Kidney epithelial cell (primary cell): Measurements from ENCODE around the genes TSPY9, RBMY1D, DAZ4 and CDY1.

DNA sequence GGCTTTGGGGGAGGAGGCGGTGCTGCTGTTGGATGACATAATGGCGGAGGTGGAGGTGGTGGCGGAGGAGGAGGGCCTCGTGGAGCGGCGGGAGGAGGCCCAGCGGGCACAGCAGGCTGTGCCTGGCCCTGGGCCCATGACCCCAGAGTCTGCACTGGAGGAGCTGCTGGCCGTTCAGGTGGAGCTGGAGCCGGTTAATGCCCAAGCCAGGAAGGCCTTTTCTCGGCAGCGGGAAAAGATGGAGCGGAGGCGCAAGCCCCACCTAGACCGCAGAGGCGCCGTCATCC, 359 bp downstream of the TSPY2 start:
- RAMPAGE, long total RNA, result no peak
- RRBS, result no CpG with 5 or more reads among the region's 16 CpGs

DNA sequence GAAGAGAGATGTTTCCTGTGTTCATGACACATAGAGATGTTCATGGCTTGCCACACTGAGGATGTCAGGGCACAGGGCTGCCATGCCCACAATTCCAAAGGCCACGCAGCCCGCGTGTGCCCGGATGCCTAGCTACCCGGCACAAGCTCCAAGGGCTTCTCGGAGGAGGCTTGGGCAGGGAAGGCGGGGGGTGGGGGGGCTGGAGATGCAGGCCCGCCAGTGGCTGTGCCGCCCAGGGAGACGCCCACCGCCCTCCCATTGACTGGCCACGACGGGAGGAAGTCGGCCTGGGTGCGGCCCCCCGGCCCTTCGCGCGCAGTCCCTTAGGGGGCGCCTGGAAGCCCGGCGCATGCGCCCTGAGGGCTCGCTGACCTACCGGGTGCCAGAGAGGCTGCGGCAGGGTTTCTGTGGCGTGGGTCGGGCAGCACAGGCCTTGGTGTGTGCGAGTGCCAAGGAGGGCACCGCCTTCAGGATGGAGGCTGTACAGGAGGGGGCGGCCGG, at the start of gene TSPY9:
Gene TSPY9 (plus strand): TSS at position 304 of the 501 bp plus-strand sequence.
- RAMPAGE, long total RNA, result no peak
- RRBS, result no CpG with 5 or more reads among the region's 32 CpGs

GRCh38 chrY:12918944-12919178, 14.2 kb downstream of the DDX3Y start:
- RAMPAGE, long total RNA, result no peak
- RRBS, result no CpG with 5 or more reads among the region's 2 CpGs

DNA sequence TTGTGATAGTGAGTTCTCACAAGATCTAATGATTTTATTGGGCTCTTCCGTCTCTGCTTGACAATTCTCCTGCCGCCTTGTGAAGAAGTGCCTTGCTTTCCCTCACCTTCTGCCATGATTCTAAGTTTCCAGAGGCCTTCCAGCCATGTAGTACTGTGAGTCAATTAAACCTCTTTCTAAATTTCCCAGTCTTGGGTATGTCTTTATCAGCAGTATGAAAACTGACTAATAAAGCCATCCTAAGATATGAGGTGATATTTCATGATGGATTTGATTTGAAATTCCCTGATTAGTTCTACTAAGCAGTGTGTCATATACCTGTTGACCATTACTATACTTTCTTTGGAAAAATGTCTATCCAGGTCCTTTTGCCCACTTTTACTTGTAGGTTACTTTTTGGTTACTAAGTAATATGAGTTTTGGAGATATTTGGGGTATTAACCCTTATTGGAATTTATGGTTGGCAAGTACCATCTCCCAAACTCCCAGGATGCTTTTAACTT, 91.0 kb downstream of the UTY start:
- RAMPAGE, long total RNA, result no peak
- RRBS, result no CpG with 5 or more reads among the region's 2 CpGs

DNA sequence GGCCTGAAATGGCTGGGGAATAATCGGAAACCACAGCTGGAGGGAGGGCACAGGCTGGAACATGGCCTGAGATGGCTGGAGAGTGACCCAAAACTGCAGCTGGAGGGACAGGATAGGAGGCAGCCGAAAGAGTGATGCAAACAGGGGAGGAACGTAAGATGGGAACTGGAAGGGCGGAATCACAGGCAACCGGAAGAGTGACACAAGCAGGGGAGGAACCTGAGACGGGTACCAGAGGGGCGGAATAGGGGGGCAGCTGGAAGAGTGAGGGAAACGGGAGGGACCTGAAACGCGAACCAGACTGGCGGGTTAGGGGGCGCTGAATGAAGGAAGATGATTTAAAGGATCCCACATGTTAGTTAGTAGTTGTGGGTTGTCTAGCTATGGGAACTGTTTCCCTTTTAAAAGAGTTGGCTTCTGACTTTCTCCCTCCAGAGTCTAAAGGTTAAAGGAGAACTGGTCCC, 71.7 kb upstream of the KDM5D start:
- RAMPAGE, long total RNA, result no peak
- RRBS, result no CpG with 5 or more reads among the region's 12 CpGs

GRCh38 chrY:20574962-20575270, 660 bp upstream of the EIF1AY start:
- RAMPAGE, long total RNA, result no peak
- RRBS, result no CpG with 5 or more reads among the region's 7 CpGs

DNA sequence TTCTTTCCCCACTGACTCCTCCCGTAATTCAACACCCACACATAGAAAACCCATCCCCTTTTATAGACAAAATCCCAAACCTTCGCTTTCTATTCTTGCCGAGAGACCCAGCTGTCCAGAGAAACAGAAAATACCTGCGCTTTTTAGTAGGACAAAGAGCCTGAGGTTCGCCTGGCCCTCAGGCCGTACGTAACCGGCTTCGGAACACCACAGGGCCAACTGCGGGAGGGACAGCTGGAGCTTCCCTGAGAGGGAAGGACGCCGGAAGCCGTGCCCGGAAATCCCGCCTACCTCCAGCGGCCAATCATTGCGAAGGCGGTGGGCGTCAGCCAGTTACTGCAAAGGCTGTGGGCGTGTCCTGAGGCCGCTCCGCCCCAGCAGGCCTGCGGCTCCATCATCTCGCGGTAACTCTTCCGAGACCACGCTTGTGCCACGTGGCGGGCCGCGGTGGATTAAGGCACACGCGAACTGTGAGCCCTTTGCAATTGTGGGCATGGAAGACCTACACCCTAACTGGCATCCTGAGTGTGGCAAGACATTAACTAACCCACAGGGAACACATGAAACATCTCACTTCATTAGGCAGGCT, at the start of gene RBMY1D:
Gene RBMY1D (minus strand): TSS at position 282 of the 589 bp plus-strand sequence.
- RAMPAGE, long total RNA, result no peak
- RRBS, result no CpG with 5 or more reads among the region's 33 CpGs

GRCh38 chrY:24833522-24834121, at the start of gene DAZ4:
Gene DAZ4 (plus strand): TSS chrY:24833919.
- RAMPAGE, long total RNA, result no peak
- RRBS, result no CpG with 5 or more reads among the region's 28 CpGs

GRCh38 chrY:25621765-25622405, at the start of gene CDY1:
Gene CDY1 (plus strand): TSS chrY:25622117.
- RAMPAGE, long total RNA, result no peak
- RRBS, result no CpG with 5 or more reads among the region's 5 CpGs